ENCODE data around the gene ARHGAP15.

DNA sequence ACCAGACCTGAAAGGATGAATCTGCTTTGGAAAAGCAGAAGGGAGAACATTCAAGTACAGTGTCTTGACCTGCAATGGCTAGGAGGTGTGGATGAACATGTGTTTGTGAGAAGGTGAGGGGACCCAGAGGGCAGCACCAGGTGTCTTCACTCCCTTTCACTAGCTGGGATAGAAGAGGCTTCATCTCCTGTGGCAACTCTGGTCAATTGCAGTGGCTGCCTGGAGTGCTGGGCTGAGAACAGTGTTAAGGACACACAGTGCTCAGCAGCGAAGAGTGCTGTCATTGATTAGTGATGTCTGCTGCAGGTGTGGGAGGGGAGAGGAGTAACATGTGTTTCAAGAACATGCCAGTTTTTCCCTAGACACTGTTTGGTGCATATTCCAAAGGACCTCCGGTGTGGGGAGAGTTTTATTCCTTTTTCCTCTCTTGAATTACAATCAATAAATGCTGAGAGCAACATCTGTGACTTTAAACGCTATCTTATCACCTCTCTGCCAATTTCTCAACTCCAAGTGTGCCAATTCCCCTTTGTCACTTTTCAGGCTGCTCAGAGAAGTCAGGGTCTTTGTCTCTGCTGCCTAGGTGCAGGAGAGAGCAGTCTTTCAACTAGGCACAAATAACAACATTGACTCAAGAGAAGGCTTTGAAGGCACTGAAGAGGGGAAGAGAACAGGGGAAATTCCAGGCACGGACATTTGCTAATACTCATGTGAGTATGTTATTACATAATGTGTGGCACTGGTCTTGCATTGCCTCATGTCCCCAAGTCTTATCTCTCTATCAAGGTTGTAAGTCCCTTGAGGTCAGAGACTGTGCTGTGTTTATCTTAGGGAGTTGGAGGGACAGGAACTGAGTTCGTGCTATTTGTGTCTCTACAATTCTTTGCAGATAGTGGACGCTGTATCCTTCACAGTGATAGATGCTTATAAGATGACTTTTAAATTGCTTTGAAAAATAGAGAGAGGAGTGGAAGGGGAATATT is 96.1 kb upstream of the CXCR4 start:
- RRBS, result no CpG with 5 or more reads among the region's 6 CpGs

GRCh38 chr2:136253380-136254114 is 135.6 kb upstream of the CXCR4 start:
- RRBS, result no CpG with 5 or more reads among the region's 6 CpGs

DNA sequence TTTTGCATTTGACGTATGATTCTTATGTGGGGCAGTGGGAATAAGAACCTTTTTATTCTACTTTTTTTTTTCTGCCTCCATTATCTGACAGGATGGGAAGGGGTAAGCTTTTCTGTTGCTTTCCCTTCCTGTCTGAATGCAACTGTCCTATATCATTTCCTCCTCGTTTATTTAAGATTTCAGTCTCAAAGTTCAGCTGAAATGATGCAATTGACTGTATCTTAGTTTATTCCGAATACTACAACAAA is 24.1 kb upstream of the HNMT start:
- RRBS, result no CpG with 5 or more reads among the region's 3 CpGs

- RRBS, result no CpG with 5 or more reads among the region's 3 CpGs
Observed at GRCh38 chr2:137993141-137993584, 28.9 kb downstream of the HNMT start.

- RRBS, result no CpG with 5 or more reads among the region's 1 CpG
Observed at GRCh38 chr2:138395418-138395852, 106.1 kb upstream of the SPOPL start.

GRCh38 chr2:138780893-138781327 is 720 bp upstream of the NXPH2 start:
- RRBS, result 5% methylated on average over 2 of the region's 21 CpGs

GRCh38 chr2:141150931-141151337 is 979.9 kb downstream of the LRP1B start:
- RRBS, result no CpG with 5 or more reads among the region's 2 CpGs

- RRBS, result no CpG with 5 or more reads among the region's 2 CpGs
Observed at GRCh38 chr2:142037185-142037652, 93.6 kb downstream of the LRP1B start.

DNA sequence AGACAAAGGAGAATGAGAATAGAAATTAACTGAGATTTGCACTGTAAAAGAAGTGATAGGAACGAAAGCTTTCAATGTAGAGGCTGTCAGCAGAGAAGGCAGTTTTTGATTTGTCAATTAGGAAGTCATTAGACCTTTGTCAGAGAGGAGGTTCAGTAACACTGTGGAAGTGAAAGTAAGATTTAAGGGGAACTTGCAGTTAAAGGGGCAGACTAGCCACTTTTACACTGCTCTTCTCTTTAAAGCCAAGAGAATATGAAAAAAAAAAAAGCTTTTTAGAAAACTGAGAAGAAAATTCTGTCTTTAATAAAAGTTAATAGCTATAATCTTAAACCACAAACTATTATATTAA is 11.5 kb upstream of the KYNU start:
- RRBS, result no CpG with 5 or more reads among the region's 1 CpG

GRCh38 chr2:142873232-142873739 is 4.2 kb upstream of the KYNU start:
- RRBS, result no CpG with 5 or more reads among the region's 3 CpGs

GRCh38 chr2:143070820-143071200 is 58.4 kb upstream of the ARHGAP15 start:
- RRBS, result no CpG with 5 or more reads among the region's 1 CpG

DNA sequence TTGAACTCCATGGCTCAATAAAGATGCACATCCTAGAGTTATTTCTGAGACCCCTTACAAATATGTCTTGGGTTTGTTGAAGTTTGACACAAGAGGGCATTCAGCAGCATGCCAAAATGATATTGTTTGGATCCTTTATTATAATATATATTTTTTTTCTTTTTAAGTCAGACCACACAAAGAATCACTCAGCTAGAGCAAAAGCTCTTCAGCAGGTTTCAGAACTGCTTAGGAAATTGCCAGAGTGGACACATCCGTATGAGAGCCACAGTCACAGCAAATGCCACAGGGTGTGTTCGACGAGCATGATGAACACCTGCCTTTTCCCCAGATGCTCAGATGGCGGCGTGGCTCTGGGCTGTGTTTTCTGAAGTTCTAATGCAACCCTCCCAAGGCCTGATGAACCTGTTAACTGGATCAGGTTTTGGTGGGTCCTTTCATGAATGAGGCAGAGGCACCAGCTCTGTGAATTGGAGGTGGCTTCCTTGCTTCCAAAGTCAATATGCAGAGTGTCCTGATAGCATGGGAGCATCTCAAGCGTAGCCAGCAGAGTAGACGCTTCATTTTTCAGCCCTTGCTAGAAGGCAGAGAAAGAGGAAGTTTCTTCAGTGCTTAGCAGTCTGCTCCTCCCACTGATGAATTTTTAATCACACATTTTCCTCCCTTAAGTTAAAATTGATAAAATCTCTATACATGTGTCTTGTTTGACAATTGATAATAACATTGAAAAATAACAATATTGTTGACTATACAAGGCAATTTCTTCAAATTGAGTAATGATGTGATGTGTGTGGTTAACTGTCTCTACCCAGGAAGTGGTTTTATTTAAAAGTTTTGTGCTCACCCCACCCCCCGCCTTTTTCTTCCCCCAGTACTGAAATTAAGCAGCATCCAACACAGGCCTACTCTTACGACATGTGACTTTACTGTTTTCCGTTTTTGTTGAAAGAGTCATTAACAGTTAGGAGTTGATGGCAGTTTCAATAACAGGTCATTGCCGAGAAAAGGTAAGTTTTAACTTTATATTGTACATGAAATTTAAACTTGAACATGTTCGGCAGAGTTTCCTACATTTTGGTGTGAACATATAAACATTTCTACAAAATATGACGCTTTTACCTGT is at the start of gene ARHGAP15:
Gene ARHGAP15 (plus strand): TSS at position 960 of the 1,123 bp plus-strand sequence.
- RRBS, result no CpG with 5 or more reads among the region's 13 CpGs

- RRBS, result no CpG with 5 or more reads among the region's 7 CpGs
Observed at GRCh38 chr2:143247044-143247453, 117.8 kb downstream of the ARHGAP15 start.

GRCh38 chr2:143524722-143525359 is 395.6 kb downstream of the ARHGAP15 start:
- RRBS, result no CpG with 5 or more reads among the region's 6 CpGs

DNA sequence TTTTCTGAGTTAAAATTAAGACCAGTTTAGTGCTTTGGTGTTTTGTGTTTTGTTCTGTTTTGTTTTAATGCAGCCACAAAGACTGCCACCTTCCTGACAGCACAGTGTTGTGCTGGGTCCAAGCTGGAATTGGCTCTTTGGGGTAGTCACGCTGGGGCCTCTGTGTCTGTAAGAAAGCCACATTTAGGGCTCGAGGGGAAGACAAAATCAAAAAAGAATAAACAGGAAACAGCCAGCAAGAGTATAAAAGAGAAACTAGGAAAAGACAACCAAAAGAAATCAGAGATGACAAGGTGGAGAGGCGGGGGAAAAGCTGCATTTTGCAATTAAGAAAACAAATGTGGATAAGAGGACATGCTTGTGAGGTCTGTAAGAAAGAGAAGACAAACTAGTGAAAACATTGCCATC is 396.4 kb downstream of the ARHGAP15 start:
- RRBS, result no CpG with 5 or more reads among the region's 3 CpGs

DNA sequence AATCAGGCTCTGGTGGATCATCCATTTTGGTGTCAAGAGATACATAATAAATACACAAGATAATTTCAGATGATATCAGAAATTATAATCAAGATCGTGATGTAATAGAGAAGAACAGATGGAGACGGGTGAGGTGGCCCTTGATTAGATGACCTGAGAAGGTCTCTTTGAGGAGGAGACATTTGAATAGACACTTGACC is 440.0 kb downstream of the ARHGAP15 start:
- RRBS, result no CpG with 5 or more reads among the region's 2 CpGs

DNA sequence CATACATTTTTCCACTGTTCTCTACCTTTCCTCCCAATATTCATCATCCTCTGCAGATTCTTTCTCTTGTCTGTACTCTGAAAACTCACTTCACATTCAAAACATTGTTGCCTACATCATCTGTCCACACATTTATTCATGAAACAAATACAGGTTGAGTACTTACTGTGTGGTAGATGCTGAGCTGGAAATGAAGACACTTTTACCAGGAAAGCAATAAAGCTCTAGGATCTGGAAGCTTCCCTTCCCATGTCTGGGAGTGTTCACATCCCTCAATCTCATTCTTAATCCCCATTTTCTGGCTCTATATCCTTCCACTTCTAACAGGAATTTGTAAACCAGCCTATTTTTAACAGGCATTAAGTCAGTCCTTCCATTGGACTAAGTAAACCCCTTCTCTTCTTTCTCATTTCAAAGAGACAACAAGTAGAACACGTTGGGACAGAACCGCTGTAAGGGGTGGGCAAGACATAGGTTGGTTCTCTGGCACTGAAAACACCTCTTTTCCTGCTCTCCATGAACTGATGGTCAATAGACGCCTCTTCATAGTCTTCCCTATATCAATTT is 589.5 kb downstream of the ARHGAP15 start:
- RRBS, result no CpG with 5 or more reads among the region's 3 CpGs

DNA sequence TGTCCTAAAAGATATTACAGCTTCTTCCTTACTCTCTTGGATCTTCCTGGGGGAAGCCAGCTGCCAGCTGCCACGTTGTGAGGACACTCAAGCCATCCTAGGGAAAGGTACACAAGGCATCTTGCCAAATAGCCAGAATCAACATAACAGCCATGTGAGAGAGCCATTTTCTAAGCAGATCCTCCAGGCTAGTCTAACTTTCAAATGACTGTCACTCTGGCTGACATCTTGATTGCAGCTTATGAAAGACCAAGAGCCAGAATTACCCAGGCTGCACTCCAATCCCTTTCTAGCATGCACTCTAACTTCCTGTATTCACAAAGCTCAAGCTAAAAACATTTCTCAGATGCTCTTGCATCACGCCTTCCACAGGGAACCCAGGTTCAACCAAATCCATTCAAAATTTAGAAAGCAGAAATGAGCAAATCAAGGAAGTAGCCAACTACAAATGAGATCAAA is 94.5 kb downstream of the GTDC1 start:
- RRBS, result no CpG with 5 or more reads among the region's 2 CpGs